Zone of skin (tissue), 1 donor: ENCODE measurements around the gene G0S2.

DNA sequence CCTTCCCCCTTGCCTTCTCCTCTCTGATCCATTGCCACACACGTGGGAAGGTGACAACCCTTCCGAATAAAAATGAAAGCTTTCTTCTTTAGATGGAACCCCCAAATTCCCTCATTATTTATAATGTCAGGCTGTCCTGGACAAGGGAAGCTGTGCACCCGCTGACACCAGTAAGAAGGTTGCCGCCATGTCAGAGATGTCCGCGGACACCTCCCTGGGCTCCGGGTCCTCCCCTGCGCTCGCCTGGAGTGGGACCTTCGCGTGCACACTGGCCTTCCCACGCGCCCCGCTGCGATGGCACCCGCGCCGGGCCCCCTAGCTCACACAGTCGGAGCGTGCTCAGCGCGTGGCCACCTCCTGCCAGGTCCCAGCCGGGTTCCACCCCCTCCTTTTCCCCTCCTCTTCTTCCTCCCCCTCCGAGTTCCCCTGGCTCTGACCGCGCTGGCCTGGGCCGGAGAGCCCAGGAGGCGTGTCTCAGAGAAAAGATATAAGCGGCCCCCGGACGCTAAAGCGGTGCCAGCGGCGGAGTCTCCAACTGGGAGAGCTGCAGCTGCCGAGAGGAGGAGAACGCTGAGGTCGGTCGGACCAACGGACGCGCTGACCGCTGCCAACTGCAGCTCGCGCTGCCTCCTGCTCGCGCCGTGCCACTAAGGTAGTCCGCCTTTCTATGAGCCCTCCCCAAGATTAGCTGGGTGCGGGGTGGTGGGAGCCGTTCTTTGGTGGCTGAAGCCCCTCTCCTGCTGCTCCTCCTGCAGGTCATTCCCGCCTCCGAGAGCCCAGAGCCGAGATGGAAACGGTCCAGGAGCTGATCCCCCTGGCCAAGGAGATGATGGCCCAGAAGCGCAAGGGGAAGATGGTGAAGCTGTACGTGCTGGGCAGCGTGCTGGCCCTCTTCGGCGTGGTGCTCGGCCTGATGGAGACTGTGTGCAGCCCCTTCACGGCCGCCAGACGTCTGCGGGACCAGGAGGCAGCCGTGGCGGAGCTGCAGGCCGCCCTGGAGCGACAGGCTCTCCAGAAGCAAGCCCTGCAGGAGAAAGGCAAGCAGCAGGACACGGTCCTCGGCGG lies at the start of gene G0S2:
Gene G0S2 (plus strand): TSS at position 515 of the 1,065 bp plus-strand sequence.
- RRBS = 2% methylated on average over 21 of the region's 71 CpGs

- RRBS = no CpG with 5 or more reads among the region's 4 CpGs
Measured at GRCh38 chr1:209706690-209707118, 2.1 kb downstream of the HSD11B1 start.

DNA sequence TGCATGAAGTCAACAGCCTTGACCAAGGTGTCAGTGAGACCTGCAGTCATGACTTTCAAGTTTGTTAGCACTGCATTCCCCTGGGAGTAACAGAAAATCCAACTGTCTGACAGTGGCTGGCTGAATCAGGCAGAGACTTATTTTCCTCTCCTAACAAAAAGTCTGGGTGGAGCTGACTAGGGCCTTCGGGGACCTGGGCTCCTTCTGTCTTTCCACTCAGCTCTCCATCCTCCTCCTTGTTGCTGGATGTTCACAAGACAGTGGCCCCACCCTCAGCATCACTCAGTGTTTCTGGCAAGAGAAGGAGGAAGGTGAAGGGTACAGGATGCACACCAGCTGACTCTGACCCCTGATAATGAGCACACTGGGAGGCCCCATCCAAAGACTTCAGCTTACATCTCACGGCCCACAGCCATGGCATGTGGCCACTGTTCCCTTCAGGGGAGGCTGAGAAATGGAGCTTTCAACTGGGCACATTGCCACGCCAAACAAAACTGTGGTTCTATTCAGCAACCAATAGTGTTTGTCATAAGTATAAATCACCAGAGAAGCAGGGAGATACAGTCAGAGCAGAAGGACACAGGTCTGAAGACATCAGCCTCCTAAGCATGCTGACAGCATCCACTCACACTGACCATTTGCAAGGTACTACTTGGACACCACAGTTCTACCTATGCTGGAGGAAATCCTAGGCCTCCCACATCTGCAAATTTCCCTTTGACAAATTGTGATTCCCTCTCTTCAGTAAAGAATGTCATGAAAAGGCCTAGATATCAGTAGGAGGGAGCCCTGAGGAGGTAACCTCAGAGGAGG lies 12.8 kb upstream of the TRAF3IP3 start:
- RRBS = no CpG with 5 or more reads among the region's 3 CpGs

- RRBS = no CpG with 5 or more reads among the region's 5 CpGs
Measured at GRCh38 chr1:209756461-209757271, 813 bp downstream of the TRAF3IP3 start.

- RRBS = 37% methylated on average over 5 of the region's 14 CpGs
Measured at GRCh38 chr1:209879586-209880197, 51.9 kb downstream of the UTP25 start.

- RRBS = 11% methylated on average over 32 of the region's 55 CpGs
Measured at GRCh38 chr1:209938328-209938931, 413 bp downstream of the SYT14 start.

DNA sequence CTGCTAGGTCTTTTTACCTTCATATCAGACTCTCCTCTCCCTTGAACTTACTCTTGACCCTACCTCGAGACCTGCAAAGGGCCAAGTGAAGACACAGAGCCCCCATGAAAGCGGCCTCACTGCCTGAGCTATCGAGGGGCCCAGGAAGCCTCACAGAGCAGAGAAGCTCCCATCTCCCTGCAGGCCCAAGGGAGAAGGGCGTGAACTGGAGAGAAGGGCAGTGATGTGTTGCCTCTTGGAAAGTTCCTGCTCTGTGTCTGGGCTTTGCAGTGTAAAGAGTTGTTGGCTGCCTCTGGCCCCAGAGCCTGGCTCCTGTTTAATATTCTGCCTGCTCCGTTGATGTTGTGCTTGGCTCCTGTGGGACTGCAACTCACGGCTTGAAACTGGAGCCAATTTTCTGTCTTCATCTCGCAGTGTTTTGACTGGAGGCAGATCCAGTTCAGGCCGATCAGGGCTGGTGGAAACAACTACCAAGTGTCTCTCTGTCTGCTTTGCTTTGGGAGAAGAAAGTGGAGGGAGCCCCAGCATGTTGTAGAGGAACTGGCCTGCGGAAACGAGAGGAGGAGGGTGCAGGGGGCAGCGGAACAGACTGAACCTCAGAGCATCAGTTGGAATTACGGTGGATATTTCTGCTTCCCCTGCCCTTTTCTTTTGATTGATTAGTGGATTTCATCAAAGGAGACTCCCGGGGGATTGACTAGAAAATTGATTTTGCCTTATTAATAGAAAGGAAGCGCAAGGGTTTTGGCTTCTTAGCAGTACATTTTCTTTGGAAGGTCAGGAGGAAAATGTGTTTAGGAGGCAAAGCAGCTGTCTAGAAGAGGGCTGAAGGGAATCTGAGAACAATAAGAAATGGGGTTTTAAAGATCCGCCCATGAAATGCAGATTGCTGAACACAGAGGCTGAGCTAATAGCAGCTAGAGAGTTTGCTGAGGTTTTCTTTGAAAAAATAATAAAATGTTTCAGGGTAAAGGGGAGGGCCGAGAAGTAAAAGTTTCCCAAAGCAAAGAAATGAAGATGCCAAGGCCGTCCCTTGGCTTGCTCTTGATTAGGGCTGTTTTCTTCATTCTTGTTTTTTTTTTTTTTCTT lies 4.6 kb downstream of the SERTAD4 start:
- RRBS = no CpG with 5 or more reads among the region's 17 CpGs

DNA sequence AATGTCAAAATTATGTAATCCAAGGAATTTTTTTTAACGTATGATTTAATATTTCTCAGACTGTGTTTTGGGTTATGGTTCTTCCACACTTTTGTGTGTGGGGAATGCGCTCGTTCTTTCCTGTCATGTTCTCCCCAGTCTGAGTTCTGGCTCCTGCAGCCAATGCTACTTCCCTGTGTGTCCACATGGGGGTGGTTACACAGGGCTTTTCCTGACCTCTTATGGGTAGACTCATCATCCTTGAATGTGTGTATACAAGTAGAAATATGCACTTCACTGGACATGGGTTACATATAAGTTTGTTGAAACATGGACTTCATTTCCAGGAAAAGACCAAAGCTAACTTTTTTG lies 7.2 kb downstream of the SERTAD4 start:
- RRBS = no CpG with 5 or more reads among the region's 3 CpGs

GRCh38 chr1:210446449-210446838 lies 117.7 kb downstream of the HHAT start:
- RRBS = no CpG with 5 or more reads among the region's 8 CpGs

GRCh38 chr1:210707371-210707873 lies 378.7 kb downstream of the HHAT start:
- RRBS = no CpG with 5 or more reads among the region's 6 CpGs

DNA sequence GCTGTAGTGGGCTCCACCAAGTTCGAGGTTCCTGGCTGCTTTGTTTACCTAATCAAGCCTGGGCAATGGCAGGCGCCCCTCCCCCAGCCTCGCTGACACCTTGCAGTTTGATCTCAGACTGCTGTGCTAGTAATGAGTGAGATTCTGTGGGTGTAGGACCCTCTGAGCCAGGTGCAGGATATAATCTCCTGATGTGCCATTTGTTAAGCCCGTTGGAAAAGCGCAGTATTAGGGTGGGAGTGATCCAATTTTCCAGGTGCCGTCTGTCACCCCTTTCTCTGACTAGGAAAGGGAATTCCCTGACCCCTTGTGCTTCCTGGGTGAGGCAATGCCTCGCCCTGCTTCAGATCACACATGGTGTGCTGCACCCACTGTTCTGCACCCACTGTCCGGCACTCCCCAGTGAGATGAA lies 146.0 kb downstream of the KCNH1 start:
- RRBS = no CpG with 5 or more reads among the region's 8 CpGs

DNA sequence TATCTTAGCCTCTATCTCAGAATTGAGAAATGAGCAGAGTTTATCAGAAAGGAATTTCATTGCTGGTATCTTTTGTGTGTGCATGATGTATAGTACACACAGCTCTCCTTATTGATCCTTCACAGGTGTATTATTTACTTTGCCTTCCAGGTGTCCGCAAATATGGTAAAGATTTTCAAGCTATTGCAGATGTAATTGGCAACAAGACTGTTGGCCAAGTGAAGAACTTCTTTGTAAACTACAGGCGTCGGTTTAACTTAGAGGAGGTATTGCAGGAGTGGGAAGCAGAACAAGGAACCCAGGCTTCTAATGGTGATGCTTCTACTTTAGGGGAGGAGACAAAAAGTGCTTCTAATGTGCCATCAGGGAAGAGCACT lies 14.1 kb upstream of the TRAF5 start:
- RRBS = no CpG with 5 or more reads among the region's 3 CpGs

- RRBS = no CpG with 5 or more reads among the region's 5 CpGs
Measured at GRCh38 chr1:211407752-211408019, 81.1 kb downstream of the TRAF5 start.

DNA sequence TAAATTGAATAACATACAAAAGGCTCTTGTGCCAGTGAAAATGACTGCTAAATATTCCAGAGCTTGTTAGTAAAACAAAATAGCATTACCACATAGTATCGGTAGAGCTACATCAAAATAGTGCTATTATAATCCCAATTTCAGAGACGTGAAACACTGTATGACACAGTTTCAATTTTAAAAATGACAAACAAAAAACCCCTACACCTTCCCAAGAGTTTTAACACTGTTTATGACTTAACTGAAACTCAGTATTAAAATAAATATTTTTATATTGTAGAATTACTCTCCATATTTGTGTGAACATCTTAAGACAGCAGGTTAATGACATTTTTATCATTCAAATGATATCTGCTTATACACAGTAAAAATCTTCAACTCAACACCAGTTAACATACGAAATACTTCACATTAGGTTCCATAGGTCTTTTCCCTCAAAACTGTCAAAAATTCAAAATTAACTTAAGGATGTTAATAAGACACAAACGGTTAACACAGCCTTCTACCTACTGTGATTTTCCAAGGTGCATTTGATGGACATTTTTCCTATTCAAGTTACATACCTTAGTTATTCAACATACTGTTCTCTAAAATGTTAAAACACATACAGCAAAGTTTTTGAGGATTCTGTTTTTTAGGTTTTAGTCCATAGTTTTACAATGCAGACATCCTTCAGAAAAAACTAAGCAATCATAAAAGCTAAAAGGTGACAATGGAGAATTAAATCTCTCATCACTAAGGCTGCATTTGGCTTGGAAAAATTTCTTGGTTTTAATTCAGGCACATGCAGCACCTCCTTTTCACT lies 6.7 kb downstream of the SLC30A1 start:
- RRBS = no CpG with 5 or more reads among the region's 4 CpGs

- RRBS = no CpG with 5 or more reads among the region's 8 CpGs
Measured at GRCh38 chr1:211621389-211621916, 42.5 kb upstream of the SLC30A1 start.

DNA sequence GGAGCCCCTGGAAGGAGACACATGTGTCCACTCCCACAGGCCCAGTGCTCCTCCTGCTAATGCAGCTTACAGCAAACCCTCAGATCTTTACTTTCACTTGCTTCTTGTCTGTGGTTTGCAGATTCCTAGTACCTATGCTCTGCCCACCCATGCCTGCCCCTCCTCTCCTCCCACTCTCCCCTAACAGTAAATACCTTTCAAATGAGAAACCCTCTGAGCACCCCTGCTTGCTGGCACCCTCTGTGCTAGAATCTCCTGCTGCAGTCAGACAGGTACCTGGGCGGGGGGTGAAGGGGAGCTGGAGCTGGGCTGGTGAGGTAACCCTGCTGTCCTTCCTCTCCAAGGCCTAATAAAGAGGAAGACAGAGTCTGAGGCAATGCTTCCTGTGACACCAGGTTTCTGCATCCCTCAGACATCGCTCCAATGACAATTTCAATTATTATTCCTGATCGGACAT lies 63.5 kb upstream of the NEK2 start:
- RRBS = no CpG with 5 or more reads among the region's 3 CpGs

- RRBS = no CpG with 5 or more reads among the region's 1 CpG
Measured at GRCh38 chr1:211746777-211747187, 71.4 kb upstream of the NEK2 start.

- RRBS = no CpG with 5 or more reads among the region's 58 CpGs
Measured at GRCh38 chr1:211889156-211890448, 59.0 kb upstream of the LPGAT1 start.

GRCh38 chr1:212010716-212011468 lies 24.5 kb downstream of the INTS7 start:
- RRBS = no CpG with 5 or more reads among the region's 1 CpG